Mammary epithelial cell (primary cell): ENCODE data around the genes CWF19L2 and ALKBH8.

DNA sequence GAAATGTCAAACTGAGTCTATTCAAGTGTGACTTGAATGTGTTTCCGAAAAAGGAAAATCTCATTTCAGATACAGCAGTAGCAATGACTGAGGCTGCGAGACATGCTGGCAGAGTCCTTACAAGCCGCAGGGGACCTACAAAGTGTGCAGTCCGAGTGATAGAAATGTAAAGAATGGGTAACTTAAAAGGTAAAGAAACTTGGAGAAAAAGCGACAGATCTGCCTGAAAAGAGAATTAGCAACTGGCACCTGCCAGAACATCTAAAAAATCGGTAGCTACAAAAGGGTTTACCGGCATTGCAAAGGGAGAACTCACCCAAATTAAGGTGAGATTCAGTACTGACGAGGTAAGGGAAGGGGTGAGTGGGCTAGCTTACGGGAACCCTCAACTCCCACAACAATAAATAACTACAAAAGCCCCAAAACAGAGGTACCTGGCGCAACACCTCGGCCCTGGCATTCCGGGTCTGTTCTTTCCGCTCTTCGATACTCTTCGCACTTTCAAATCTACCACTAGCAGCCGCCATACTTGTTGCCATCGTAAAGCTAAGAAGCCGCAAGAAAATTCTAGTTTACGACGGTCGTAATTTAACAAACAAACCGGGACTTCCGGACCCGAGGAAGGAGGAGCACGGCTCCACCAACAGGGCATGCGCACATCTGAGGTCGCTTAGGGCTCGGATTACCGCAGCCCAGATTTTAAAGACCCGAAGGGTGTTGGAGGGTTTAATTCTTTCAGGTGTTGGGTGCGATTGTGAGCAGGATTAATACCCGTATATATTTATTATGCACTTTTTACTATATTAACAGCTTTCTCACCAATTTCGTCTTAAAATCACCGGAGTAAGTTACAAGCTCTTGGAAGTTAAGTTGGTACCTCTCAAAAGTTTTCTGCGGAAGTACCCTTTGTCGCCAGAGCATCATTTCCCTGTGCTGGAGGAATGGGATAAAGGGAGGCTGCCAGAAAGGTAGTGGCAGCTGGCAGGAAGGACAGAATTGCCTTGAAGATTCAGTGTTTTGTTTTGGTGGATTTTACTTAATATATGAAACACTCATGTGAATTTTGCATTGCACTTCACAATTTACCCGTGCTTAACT, at the start of gene CWF19L2:
CWF19L2 (minus strand) TSS at position 548 of the 1,098 bp plus-strand sequence.
- CAGE, long polyA plus RNA, result no peak
- RRBS, result no CpG with 5 or more reads among the region's 37 CpGs

DNA sequence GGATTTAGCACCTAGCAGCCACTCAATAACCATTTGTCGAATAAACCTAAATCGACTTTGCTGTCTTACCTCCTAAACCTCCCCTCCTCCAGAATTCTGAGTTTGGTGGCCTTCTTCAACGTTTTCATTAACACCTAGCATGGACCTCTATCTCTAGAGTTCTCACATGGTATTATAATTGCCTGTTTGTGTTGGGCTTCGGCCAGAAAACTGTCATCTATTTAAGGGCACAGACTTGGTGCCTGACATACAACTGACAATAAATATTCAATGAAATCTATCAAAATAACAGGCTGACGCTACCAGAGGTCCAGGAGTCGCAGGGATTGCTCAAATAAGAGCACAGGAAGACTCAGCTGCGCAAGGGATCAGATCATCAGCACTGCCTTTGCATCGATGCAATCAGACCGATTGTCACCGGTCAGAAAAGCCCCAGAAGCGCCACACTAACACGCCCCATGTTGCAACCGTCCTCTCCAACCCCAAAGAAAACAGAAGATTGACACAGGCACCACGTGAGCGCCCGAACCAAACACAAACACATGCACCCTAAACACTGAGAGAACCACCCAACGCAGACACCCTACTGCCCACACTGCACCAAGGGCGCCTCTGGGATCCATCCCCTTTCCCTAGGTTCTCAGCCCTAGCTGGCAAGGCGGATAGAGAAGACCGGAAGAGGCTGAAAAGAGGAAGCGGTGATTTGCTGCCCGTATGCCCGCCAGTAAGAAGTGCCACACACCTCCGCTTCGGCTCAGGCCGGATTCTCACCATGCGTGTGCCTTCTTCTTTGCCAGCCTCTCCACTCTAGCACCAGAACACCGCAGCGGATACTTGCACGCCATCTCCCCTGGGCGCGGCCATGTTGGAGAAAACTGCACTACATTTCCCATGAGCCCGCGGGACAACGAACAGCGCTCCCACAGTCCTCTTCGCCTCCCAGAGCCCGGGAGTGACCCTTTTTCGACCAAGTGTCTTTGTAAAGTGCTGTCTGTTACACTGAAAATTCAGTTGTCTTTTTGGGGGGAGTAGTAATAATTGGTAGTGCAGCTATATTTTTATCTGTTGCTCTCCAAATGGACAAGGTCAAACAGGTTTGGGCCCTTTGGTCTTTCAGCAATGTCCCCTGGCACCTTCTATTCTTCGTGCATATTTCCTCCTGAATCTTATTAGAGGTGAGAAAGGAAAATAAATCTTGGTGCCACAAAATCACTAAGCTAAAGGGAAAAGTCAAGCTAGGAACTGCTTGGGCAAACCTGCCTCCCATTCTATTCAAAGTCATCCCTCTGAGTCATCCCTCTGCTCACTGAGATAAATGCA, at the start of gene ALKBH8:
ALKBH8 (minus strand) TSS at position 877 of the 1,320 bp plus-strand sequence.
- CAGE, long polyA plus RNA, result no peak
- RRBS, result 4% methylated on average over 5 of the region's 40 CpGs

- CAGE, long polyA plus RNA, result no peak
- RRBS, result no CpG with 5 or more reads among the region's 1 CpG
Observed at GRCh38 chr11:107747820-107748028, 35.9 kb upstream of the SLN start.

DNA sequence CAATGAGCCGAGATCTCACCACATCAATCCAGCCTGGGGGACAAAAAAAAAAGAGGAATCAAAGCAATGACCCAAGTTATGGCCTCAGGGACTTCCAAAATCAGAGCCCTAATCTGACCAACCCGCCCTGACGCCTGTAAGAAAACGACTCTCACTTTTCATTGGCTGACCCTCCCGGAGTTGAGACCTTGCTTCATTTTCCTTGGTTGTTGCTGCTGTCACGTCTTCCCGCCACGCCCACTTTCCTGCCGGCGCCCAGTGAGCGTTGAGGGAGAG, 298 bp upstream of the RAB39A start:
- CAGE, long polyA plus RNA, result no peak
- RRBS, result 7% methylated on average over 5 of the region's 11 CpGs

DNA sequence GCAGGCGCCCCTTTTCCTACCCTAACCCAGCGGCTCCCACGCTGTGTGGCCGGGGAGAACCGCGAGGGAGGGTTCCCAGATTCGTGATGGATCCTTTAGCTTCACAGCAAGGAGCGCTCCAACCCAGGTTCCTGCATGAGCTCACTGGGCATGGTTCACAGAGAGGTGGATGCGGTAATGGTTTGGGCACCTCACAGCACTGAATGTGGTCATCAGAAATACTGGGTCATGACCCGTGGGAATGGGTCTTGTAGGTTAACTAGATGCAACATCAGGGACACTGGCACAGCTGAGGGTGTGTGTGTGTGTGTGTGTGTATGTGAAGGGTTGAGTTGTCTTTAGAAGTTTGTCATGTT, 921 bp downstream of the RAB39A start:
- CAGE, long polyA plus RNA, result no peak
- RRBS, result no CpG with 5 or more reads among the region's 10 CpGs

DNA sequence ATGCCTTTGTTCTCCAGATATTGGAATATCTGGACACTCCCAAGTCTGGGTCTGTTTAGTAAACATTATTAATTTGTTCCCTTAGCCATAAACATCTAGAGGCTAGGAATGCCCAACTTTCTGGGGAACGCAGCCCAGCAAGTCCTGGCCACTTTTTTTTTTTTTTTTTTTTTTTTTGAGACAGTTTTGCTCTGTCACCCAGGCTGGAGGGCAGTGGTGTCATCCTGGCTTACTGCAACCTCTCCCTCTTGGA, 7.4 kb downstream of the RAB39A start:
- CAGE, long polyA plus RNA, result no peak
- RRBS, result no CpG with 5 or more reads among the region's 1 CpG

DNA sequence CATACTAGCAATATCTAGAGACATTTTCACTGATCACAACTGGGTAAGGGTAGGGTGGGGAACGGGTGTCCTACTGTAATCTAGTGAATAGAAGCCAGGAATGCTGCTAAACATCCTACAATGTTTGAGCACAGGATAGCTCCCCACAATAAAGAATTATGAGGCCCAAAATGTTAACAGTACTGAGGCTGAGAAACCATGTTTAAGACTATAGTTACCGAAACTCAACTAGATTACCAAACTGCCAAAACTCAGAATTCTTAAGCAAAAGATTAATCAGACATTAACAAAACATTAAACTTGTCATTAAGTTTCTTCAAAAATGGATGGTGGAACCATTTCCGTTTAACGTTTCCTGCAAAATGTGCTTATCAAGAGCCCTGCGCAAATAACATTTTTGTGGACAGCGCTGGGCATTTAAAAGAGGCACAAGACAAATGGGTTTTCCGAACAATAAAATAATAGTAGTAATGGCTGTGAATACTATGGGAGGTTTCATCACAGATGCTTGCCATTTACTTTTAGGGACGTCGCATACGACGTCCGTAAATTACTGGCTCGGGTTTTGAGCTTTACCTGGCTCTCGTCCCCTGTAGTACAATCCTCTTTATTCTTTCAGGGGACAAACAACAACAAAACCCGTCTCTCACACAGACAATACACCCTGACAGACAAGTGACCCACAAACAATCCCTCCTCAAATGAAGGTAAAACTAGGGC, 1.1 kb downstream of the NPAT start:
- CAGE, long polyA plus RNA, result no peak
- RRBS, result no CpG with 5 or more reads among the region's 15 CpGs

GRCh38 chr11:108226420-108227042, 3.7 kb downstream of the ATM start:
- CAGE, long polyA plus RNA, result no peak
- RRBS, result no CpG with 5 or more reads among the region's 8 CpGs

DNA sequence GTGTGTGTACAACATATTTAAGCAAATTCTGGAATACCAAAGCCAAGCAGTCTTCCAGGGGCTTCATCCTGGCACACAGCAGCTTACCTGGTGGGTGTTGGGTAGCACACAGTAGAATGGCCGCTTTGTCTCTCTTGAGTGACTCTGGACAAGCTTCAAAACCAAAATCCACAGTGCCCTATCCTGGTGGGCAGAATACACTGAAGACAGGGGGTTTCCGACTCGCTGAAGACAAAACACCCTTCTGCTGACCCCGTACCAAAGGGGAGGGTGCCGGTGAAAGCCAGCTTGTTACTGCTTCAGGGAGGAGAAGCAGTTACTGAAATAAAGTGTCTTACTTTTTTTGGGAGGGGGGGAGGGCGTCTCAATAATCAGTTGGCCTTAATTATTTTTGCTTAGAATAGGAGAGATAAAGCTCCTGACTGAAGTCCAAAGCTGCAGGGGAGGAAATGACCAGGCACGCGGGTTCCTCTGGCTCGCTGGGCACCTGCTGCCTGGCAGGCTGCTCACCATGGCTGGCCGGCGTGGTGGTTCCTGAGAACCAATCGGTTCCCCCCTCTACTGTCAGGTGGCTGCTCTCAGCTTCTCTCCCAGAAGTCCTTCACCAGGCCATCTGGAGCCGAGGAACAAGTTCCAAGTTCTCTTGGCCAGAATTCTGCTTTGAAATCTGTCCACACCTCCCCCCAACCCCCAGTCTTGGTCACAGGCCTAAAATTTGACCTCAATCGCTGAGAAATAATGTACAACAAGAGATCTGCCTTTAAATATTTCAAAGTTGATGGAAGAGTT, 25.5 kb downstream of the EXPH5 start:
- CAGE, long polyA plus RNA, result no peak
- RRBS, result no CpG with 5 or more reads among the region's 14 CpGs

- CAGE, long polyA plus RNA, result no peak
- RRBS, result no CpG with 5 or more reads among the region's 5 CpGs
Observed at GRCh38 chr11:108586647-108587052, 6.9 kb downstream of the EXPH5 start.

DNA sequence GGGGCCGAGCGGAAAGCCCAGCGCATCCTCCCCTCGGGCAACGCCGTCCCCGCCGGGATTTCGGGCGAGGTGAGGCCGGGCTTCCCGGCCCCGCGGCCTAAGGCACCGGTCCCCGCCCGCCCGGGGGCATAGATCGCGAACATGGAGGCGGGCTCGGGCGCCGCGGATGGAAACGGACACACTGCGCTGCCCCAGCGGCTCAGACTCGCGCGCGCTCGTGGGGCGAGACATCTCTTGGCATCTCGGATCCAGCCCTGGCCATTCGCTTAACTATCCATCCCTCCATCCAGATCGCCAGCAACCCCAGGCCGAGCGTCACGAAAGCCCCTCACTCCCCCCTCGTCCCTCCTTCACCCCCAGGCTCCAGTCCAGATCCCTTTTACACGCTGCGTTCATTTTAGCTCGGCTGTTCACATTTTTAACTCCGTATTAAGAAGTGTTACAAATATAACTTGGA, 468 bp downstream of the ZC3H12C start:
- CAGE, long polyA plus RNA, result no peak
- RRBS, result under 1% methylated on average over 8 of the region's 45 CpGs

DNA sequence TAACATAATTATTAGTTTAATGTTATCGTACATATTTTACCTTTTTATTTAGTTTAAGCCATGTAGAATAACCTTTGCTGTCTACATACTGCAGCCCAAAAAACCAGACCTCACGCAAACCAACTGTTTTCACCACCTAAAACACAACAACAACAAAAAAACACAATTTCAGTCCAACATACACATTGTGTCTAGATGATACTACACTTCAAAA, 31.8 kb downstream of the RDX start:
- CAGE, long polyA plus RNA, result no peak
- RRBS, result no CpG with 5 or more reads among the region's 2 CpGs

DNA sequence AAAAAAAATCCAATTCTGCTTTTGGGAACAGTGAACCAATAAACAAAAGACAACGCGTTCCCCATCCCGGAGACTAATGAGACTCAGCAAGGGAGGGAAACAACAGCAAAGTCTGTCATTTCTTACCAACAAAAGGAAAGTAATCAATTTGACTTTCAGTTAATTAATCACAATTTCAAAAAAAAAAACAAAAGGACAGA, 2.0 kb downstream of the RDX start:
- CAGE, long polyA plus RNA, result no peak
- RRBS, result no CpG with 5 or more reads among the region's 3 CpGs

DNA sequence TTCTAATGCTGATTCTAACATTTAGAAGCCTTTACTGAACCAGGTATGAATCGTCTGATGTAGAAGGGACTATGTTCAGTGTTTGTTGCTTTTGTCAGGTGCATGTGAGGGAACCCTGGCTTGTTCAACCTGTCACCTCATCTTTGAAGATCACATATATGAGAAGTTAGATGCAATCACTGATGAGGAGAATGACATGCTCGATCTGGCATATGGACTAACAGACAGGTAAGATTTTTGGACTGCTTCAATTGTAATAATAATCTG, 27.0 kb downstream of the FDX1 start:
- CAGE, long polyA plus RNA, result no peak
- RRBS, result no CpG with 5 or more reads among the region's 2 CpGs

DNA sequence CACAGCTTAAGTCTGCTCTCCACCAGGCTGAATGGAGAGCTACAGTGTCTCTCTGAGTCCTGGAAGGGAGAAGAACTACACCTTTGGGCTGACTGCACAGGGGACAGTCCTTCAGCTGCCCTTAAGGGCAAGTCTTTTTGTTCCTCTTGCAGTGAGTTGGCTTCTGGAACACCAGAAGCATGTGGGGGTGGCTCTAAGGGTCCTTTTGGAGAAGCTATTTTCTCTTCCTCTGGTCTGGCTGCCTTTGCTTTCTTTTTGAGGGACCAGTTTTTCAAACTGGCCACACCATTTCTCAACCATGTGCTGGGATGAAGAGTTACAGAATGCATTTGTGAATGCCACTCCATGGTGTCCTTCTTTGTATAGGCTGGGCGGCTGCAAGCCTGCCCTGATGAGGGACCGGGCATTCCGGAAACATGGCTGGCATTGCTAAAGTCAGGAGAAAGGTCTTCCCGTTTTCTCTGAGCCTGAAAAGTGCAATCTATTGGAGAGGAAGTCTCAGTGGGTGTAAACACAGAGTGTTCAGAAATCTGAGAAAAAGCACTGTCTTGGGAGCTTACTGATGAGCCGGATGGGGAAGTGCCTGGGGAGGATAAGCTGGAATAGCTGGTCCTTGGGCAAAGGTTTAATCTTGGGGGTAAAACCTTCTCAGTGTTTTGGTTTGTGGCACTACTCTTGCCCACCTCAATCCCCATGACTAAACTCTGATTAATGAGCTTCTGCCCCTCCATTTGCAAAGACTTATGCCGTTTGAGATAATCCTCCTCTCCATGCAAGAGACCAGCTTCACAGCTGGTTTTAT, 132.5 kb downstream of the ARHGAP20 start:
- CAGE, long polyA plus RNA, result no peak
- RRBS, result no CpG with 5 or more reads among the region's 6 CpGs

- CAGE, long polyA plus RNA, result no peak
- RRBS, result no CpG with 5 or more reads among the region's 11 CpGs
Observed at GRCh38 chr11:111302957-111304026, 4.9 kb downstream of the POU2AF3 start.

- CAGE, long polyA plus RNA, result no peak
- RRBS, result no CpG with 5 or more reads among the region's 10 CpGs
Observed at GRCh38 chr11:111304631-111305812, 6.7 kb downstream of the POU2AF3 start.

DNA sequence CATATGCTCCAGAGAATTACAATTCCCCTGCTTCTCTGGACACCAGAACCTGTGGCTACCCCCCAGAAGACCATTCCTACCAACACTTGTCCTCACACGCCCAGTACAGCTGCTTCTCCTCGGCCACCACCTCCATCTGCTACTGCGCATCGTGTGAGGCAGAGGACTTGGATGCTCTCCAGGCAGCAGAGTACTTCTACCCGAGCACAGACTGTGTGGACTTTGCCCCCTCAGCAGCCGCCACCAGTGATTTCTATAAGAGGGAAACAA, 9.7 kb downstream of the POU2AF3 start:
- CAGE, long polyA plus RNA, result no peak
- RRBS, result no CpG with 5 or more reads among the region's 6 CpGs

DNA sequence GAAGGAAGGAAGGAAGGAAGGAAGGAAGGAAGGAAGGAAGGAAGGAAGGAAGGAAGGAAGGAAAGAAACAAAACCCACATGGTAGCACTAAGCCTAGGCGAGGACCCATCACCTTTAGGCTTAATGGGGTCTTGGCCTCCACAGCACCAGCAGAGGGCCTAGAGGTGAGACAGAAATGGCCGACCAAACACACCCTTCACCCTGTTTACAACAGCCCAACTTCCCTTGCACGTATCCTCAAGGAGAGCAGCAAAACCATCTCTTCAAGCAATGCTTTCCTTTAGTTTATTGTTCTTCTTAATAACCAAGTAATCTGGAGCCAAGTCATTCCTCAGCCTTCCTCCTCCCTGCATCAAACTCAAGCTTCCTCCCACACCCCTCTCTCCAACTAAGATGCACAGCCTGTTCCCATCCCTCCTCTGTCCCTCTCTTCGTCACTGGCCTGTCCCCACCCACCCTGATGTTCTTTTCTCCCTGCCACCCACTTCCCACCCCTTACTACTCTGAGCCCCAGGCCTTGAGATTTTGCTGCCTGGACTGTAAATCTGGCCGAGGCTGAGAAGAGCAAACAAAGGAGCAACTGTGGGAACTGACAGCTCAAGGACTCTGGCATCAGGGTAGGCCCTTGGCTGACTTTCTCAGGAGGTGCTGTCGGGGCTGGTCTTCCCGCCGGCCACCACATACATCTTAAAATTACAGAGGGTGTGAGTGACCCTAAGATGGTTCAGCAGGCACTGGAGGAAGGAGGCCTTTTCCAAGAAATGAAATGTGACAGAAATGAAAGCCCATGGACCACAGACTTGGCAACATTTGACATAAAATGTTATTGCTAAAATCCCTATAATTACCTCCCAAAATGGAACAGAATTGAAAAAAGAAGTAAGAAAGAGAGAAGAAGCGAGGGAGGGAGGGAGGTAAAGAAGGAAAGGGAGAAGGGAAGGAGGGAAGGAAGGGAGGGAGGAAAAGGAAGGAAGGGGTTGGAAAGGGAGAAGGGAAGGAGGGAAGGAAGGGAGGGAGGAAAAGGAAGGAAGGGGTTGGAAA, 25.8 kb downstream of the POU2AF1 start:
- CAGE, long polyA plus RNA, result no peak
- RRBS, result no CpG with 5 or more reads among the region's 9 CpGs

- CAGE, long polyA plus RNA, result no peak
Observed at GRCh38 chr11:111494190-111494613, 18.0 kb downstream of the BTG4 start.